UCH-1 (cell line): ENCODE results near the gene MLLT10.

- RRBS: no CpG with 5 or more reads among the region's 4 CpGs
Measured at GRCh38 chr10:19789720-19790159, 26.5 kb upstream of the PLXDC2 start.

- RRBS: no CpG with 5 or more reads among the region's 4 CpGs
Measured at GRCh38 chr10:19834577-19835359, 18.5 kb downstream of the PLXDC2 start.

- RRBS: no CpG with 5 or more reads among the region's 4 CpGs
Measured at GRCh38 chr10:19864507-19865096, 48.4 kb downstream of the PLXDC2 start.

DNA sequence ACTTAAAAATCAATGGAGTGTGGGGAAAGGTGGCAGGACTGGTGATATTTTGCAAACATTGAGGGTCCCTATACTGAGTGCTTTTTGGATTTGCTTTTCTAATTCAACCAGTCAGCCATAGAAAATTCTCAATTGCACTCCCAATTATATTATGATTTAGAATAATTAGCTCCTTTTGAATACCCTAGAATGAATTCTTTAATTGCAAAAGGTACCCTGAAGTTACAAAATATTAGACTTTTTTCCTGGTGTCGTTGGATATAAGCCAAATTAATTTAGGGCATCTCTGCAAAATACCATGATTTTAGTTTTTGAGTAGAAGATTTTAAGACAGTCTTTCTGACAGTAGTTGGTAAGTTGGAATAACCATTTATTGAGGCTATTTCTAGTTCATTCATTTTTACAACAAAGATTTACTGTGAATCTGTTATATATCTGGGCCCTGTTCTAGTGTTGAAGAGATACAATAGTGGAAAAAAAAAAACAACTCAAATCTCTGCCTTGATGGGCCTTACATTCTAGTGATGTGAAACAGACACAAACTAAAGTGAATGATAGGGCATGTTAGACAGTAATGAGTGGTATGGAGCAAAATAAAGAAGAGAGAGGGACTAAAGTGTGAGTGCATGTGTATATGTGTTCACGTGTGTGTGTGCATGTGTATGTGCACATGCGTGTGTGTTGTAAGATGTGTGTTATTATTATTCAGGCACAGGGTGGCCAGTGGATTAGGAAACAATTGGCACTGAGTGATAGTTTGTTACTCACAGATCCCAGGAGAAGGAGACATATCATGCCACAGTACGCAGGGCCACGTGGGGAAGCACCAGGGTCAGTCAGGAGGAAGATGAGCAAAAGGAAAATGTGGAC lies 89.5 kb downstream of the PLXDC2 start:
- RRBS: no CpG with 5 or more reads among the region's 5 CpGs

- RRBS: no CpG with 5 or more reads among the region's 4 CpGs
Measured at GRCh38 chr10:20006178-20006689, 190.0 kb downstream of the PLXDC2 start.

- RRBS: no CpG with 5 or more reads among the region's 7 CpGs
Measured at GRCh38 chr10:20117948-20118846, 302.0 kb downstream of the PLXDC2 start.

DNA sequence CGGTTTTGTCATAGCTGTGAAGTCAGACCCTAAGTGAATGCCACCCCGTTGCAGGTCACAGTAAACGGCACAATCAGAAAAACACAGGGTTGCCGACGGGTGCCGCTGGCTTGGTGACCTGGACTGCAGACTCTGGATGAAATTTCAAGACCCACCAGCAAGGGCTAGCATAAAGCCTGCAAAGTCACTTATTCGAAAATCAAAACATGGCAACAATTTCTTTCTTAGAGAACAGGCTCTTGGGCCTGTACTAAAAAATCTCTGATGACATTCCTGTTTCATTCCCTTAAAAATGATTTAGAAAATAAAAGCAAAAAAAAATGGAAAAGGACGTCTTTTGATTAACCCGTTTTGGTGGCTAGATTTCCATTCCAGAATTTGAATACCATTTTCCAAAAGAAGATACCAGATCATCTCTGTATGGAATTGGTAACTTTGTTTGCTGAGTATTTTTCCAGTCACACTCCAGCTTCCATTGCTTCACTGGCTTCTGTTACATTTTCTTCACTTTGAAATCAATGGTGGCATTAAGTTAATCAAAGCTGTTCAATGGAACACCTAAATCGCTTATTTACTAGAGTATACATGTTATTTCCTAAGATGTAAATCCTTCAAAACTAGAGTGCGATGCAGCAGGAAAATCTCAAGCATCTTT lies 112.8 kb downstream of the NEBL start:
- RRBS: no CpG with 5 or more reads among the region's 11 CpGs

DNA sequence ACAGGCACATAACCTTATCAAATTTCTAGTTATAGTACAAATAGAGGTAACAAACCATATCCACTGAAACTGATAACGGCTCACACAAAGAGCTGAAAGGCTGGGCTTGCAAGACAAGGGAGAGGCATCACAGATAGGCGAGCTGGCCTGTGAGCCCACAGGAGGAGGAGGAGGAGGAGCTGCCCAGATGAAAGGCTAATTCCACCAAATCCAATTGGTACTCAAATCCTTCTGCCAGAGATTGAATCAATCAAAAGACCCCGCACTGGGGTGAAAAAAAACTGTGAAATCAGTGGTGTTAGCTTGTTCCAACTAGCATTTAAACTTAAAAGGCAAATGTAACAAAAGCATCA lies 80.3 kb upstream of the NEBL start:
- RRBS: no CpG with 5 or more reads among the region's 3 CpGs

- RRBS: no CpG with 5 or more reads among the region's 11 CpGs
Measured at GRCh38 chr10:21175123-21175637, 278.1 kb upstream of the NEBL start.

- RRBS: no CpG with 5 or more reads among the region's 4 CpGs
Measured at GRCh38 chr10:21372732-21373410, 152.6 kb downstream of the SKIDA1 start.

DNA sequence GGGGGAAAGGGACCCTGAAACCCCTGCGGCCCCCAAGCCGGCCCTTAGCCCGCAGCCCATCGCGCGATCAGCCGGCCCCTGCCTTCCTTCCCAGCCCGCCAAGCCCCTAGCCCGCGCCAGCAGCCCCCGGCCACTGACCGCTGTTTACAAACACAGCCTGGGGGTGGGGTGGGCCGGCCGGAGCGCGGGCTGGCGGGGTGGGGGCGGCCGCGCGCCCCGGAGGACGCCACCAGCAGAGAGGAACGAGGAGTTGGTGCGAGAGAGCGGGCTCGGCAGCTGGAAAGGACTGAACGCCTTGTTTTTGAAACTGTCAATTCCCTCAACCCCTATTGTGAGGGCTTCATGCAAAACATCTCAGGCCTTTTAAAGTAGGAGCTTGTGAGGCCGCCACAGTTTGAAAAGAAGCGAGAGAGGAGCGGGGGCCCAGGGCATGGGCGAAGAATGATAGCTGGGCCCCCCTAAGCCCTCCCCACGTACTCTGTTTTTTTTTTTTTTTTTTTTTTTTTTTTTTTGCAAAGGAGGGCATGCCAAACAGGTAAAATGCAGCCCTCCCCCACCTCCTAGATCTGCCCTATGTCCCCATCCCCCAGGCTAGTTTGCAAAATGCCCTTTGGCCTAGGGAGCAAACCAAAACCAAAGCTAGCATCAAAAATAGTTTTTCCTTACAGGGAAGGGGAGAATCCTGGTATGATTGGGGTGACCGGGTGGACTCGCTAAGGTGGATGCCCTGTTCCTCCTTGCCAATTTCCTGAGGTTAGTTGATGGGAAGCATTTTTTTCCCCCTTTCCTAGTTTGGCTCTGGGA lies 15.0 kb downstream of the SKIDA1 start:
- RRBS: 70% methylated on average over 9 of the region's 35 CpGs

- RRBS: no CpG with 5 or more reads among the region's 13 CpGs
Measured at GRCh38 chr10:21514609-21515425, 10.7 kb downstream of the SKIDA1 start.

DNA sequence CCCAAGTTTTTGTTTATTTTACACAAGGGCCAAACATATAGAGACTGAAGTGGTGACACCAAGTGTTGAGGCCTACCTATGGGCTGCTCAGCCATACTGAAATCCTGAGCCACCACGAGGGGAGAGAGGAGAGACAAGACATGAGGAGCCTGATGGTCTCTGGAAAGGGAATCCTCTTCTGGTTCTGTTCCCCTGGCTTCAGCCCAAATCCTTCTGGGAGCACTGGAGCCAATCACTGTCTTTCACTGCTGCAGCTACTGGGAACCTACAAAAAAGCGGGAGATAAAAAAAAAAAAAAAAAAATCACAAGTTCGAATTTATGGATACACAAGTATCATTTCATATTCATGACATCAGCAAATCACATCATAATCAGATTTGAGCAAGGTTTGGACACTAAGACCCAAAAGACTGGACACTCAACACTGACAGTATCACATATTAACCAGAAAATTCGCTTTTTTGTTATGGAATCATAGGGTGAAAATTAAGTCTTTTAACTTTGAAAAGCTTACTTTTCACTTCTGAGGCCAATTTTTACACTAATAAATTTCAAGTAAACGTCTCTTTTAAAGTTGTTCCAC lies 1.8 kb downstream of the SKIDA1 start:
- RRBS: no CpG with 5 or more reads among the region's 5 CpGs

DNA sequence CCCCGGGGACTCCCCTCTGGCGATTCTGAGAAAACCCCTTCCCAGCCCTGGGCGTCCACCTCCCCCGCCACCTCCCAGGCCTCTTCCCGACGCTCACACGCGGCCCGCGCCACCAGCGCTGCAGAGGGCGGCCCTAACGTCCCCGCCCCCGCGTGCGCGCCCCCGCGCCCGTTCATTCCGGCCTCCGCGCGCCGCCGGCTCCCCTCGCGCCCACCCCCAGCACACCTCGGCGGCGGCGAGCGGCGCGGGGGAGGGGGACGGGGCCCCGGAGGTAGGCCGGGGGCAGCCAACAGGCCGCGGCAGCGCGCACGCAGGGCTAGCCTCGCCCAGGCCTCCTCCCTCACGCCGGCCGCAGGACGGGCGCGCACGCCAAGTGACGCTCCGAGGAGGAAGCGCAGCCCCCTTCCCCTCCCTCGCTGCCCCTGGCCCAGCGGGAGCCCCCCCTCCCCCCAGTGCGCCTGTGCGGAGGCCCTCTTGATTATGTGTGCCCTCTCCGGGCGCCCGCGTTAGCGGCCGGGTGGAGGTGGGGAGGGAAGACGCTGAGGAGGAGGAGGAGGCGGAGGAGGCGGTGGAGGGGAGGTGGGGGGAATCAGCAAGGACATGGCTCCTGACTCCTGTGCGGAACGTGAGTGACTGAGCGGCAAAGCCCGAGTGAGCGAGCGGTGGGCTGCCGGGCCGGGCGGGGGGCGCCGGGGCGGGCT lies at the start of gene MLLT10:
MLLT10 (plus strand) TSS at position 363 of the 701 bp plus-strand sequence.
- RRBS: 7% methylated on average over 20 of the region's 80 CpGs

- RRBS: no CpG with 5 or more reads among the region's 2 CpGs
Measured at GRCh38 chr10:21612050-21612677, 78.1 kb downstream of the MLLT10 start.

GRCh38 chr10:21661397-21661993 lies 127.5 kb downstream of the MLLT10 start:
- RRBS: no CpG with 5 or more reads among the region's 3 CpGs

DNA sequence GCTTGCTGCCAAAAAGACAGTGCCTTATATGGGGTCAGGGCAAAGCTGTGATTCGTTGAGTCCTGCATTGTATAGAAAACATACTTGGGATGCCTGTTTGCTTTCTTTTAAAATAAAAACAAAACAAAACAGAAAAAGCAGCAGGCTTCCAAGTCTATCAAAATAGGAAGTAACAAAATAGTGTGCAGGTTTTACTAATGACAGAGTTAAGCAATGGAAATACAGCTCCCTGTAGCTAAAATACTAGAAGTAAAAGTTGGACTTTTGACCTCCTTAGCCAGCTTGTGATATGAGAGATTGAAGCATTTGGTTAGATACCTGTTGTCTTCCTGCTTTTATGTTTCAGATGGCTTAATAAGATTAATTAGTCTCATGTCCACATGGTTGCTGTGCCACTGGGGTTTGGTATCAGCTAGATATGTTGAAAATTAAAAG lies 190.9 kb downstream of the MLLT10 start:
- RRBS: no CpG with 5 or more reads among the region's 1 CpG

DNA sequence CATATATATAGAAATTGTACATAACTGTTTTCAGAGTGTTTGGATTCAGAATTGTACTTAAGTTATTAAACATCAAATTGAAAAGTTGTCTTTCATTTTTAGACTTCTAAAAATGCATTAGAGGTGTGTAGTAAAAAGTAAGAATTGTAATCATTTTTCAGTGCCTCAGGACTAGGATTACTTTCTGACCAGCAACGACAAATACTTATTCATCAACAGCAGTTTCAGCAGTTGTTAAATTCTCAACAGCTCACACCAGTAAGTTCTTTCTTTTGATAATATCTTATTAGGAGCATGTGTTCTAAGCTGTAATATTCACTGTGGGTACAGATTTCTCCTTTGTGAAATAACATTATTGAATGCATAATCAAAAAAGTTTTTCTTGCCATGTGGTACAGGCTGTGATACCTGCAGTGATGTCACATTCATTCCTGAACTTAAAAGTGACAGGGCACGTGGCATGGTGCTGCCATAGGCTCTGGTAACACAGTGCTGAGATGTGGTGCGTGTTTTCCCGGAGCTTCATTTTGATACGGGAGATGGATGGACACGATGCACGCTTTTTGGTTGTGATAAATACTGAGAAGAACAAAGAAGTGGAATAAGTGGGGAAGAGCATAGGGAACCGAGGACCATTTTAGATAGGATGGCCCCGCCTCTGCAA lies 201.1 kb downstream of the MLLT10 start:
- RRBS: no CpG with 5 or more reads among the region's 9 CpGs

GRCh38 chr10:21740562-21741336 lies 206.7 kb downstream of the MLLT10 start:
- RRBS: no CpG with 5 or more reads among the region's 7 CpGs